Mesangial cell (primary cell): ENCODE measurements around the genes ZNF354C and CNOT6.

DNA sequence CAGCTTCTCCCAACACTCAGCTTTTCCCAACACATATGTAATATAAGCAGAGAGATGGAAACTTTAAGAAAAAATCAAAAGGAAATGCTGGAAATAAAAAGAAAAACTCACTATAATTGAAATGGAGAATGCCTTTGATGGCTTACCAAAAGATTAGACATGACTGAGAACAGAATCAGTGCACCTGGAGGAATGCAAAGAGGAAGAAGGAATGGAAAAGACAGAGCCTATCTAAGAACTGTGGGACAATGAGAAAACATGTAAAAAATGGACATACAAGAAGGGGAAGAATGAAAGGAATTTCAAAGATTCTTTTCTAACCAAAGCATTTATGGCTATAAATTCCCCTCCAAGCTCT, 47.4 kb upstream of the CLK4 start:
- RAMPAGE, long total RNA = no peak

- RAMPAGE, long total RNA = start-site peak on the plus strand at chr5:179060377-179060446, 227 reads
Measured at GRCh38 chr5:179059945-179060925, at the start of gene ZNF354C. Gene ZNF354C, plus strand, starts transcription at chr5:179060373.

DNA sequence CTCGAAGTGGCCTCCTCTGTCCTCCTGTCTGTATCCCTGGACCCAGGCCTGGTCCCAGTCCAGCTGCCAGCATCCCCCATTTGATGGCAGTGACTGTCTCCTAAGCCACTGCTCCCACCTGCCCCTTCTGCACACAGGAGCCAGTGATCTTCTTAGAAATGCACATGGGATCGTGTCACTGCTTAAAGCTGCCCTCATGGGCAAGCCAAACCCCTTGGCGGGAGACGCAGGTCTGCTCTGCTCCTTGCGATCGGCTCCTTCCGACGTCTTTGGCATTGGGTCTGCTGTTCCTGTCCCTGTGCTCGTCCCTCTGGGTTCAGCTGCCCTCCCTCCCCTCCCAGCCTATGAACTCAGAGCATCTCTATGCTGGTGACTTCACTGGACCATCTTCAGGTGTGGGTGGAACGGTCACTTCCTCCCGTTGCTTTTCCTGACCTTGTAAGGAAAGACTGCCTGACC, 116.4 kb downstream of the ZNF354C start:
- RAMPAGE, long total RNA = no peak

DNA sequence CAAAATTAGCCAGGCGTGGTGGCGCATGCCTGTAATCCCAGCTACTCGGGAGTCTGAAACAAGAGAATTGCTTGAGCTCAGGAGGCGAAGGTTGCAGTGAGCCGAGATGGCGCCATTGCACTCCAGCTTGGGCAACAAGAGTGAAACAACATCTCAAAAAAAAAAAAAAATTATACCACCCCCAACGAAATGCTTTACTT, 8.0 kb downstream of the RUFY1 start:
- RAMPAGE, long total RNA = no peak

DNA sequence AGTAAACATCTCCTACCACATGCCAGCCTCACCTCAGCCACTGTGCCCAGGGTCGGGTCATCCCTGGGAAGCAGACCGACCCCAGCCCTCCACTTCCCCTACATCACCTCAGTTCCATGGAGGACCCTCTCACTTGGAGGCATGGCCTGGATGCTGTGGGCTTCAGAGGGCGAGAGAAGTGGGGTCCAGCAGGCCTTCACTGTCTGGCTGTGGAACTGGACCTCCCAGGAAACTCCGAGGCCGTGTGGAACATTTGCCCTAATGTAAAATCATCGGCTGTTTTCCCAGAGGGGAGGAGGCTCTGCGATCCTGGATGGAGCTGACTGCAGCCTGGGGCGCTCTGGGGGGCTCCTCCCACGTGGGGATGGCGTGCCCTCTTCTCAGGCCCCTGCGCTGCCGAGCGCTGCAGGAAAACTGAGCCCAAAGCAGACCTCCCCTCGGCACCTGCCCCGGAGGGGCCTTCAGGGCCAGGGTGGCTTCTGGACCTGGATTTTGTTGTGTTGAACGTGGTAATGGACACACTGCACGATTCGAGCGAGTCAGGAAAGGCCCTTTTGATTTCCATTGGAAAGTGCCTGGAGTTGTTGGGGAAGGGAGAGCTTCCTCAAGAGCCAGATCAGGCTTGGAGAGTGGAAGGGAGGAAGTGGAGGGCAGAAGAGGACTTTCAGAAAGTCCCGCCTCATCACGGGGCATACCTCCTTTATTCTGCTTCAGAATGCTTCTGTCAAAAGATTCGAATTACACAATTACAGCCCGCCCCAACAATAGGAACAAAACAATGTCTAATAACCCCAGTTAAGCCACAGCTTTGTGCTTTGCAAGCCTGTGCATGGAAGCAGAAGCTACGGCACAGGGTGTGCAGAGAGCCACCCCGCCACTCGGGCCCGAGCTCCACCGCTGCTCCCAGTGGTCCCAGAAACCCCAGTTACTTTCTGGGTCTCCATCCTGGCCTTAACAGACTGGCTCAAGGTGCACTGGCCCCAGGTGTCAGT, 23.8 kb downstream of the HNRNPH1 start:
- RAMPAGE, long total RNA = no peak

- RAMPAGE, long total RNA = no peak
Measured at GRCh38 chr5:179677727-179678832, 2.8 kb downstream of the CBY3 start.

DNA sequence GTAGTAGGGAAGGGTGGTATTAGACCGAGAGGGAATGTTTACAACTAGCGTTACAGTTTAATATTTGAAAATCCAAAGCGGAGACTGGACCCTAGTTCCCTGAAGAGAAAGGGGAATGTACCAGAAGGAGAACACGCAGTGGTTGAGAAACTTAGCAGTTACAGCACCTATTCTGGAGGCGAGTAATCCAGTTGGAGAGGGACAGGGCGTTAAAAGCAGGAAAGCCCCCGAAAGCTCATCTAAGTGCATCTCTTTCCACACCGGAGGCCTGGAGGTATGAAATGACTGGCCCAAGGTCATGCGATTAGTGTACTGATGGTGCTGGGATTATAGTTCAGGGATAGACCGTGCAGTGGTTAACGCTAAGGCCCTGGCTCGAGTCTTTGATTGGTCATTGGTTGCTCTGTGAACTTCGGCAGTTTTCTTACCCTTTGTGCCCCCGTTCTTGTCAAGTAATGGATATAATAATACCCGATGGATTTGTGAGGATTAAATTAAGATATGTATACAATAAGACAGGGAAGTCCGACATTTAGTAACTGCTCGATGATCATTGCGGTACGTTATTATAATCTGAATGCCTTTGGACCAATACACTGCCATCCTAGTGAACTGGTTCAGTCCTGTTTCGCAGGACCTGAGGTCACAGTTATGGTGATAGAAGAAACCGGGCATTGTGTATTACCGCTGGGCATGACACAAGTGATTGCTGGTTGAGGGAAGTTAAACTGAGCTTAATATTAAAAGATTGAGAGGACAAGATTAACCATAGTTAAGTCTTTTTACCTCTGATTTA, 928 bp downstream of the CANX start:
- RAMPAGE, long total RNA = no peak

DNA sequence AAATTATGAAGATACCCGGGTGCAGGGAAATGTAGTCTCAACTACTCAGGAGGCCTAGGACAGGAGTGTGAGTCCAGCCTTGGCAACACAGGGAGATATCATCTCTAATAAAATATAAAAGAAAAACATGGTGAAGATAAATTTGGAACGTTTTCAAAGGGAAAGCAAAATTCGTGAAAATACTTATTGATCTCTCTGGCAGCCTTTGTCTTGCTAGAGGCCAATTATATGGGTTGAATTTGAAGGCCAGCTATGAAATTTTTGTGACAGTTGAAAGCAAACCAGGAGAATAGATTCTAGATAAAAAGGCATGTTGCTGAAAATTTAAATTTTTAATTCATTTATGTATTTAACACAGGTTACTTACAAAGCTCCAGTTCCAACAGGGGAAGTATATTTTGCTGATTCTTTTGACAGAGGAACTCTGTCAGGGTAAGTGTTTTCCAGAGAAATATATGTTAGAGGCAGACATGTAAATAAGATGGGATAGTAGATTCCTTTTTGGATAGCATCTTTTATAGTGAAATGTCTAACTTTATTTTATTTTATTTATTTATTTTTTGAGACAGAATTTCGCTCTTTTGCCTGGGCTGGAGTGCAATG, 7.2 kb downstream of the CANX start:
- RAMPAGE, long total RNA = no peak

GRCh38 chr5:179723249-179724041, 9.2 kb upstream of the MAML1 start:
- RAMPAGE, long total RNA = no peak

DNA sequence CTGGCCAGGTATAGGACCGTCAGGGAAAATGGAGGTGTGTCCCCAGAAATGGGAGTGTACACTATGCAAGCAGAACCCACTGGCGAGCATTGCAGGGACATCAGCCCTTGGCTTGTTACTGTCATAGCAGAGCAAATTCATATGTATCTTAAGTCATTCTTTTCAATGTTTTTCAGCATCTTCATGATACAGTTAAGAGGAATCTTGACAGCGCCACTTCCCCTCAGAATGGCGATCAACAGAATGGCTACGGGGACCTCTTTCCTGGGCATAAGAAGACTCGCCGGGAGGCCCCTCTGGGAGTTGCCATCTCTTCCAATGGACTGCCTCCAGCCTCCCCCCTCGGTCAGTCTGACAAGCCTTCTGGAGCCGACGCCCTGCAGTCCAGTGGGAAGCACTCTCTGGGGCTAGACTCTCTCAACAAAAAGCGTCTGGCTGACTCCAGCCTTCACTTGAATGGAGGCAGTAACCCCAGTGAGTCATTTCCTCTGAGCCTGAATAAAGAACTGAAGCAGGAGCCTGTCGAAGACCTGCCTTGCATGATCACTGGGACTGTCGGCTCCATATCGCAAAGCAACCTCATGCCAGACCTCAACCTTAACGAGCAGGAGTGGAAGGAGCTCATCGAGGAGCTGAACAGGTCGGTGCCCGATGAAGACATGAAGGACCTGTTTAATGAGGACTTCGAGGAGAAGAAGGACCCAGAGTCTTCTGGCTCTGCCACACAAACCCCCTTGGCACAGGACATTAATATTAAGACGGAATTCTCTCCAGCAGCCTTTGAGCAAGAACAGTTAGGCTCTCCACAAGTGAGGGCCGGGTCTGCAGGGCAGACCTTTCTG, 28.4 kb upstream of the LTC4S start:
- RAMPAGE, long total RNA = no peak

DNA sequence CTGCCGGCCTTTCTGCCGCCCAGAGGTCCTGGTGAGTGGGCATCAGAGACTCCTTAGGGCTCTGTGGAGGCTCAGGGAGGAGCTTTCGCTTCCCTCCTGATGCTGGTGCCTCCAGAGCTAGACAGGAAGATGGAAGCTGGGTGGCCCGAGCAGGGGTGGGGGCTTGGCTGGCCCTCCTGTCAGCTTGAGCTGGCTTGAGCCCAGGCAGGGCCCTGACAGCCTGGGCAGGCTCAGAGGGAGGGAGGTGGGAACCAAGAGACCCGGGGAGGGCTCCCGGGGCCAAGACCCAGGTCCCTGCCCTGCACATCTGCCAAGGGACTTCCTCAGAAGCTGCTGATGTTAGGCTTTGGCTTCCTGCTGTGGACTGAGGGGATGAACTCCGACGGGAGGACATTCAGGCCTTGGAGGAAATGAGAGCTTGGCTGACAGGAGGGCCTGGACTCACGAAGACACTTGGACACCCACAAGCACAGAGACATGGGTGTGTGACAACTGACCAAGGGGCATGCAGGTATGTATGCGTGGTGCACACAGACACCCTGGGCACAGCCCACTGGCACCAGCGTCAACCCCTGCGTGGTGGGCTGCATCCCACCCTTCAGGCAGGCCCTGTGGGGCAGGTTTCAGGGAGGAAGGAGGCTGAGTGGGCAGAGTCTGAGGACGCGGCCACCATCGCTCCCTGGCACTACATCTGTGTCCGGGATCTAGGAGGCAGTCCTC, 1.8 kb upstream of the LTC4S start:
- RAMPAGE, long total RNA = no peak

DNA sequence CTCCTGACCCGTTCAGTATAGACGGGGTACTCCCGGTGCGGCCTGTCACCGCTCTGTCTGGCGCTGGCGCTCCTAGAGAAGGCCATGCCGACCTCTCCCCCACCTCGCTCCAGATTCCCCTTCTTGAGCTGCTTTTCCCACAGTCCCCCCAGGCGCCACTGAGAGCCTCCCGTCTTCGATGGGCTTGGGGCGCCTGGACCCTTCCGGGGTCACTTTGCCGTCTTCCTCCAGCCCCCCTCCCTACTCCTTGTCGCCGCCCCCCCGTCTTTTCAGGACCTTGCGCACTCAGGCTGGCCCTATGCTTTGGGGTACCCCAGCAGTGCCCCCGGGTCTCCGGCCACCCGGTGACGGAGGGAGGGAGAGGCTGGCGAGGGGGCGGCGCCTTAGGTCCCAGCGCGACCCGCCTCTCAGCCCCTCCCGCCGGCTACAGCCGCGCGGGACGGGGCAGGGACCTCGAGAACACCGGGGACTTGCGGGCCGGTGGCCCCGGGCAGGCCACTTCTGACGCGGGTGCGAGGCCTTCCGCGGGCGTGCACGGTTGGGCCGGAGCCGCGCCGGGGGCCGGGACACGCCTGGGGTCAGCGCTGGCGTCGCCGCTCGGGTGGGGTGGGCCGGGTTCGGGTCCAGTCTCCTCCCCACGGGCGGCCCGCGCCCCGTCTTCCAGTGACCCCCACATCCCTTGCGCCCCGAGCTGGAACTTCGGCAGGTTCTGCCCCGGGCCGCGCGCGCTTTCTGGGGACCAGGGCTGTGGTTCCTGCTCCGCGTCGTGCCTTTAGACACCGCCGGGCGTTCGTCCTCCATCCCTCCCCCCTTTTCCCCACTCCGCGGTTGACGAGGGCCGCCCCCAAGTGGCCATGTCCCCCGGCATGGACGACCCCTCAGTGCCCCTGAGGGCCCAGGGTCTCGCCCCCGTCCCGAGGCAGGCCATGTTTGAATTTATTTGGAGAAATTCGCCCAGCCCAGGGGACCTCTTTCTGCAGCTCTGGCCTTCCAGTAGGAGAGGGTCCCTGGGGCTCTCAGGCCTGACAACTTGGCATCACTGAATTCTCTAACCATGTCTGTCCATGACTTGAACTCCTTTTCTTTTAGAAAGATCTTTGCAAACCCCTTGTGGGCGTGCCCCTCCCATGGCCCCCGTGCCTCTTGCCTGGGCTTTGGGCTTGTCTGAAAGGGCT, 3.8 kb upstream of the SQSTM1 start:
- RAMPAGE, long total RNA = no peak

- RAMPAGE, long total RNA = no peak
Measured at GRCh38 chr5:179828629-179829831, 8.3 kb downstream of the SQSTM1 start.

DNA sequence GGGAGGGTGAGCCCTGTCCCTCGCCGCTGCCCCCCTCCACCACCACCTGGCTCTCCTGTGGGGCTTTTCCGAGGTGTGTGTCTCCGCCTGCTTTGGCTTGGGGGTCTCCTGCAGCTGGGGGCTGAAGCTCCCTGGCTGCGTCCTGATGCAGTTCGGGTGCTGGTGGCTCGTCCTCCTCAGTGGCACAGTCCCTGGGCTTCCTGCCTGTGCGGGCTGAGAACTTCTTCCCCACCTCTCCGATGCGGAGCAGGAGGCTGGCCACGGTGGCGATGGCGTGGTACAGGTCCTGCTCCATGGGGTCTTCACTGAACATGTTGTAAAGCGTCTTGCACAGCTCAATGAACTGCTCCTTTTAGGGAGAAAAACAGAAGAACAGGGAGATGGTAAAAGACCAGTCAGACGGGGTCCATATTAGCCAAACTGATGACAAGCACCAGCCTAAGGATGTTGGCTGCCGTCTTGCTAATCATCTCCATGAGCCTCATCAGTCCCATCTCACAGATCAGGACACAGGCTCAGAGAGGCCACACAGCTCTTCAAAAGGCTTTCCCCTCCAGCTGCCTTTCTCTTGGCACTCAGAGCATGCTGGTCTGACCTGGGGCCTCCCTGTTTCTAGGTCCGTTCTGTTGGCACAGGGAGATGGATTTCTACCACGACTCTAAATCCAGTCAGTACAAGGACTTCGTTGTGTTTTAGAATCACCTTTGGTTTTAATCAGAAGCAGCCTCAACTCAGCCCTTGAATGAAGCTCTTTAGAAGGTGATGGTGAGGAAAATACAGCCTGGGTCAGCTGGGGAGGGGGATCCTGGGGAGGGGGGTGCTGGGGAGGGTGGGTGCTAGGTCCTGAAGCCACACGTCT, 5.4 kb upstream of the MRNIP start:
- RAMPAGE, long total RNA = no peak

- RAMPAGE, long total RNA = no peak
Measured at GRCh38 chr5:179895838-179896264, 11.8 kb downstream of the TBC1D9B start.

- RAMPAGE, long total RNA = no peak
Measured at GRCh38 chr5:180080589-180081372, 9.2 kb upstream of the RNF130 start.

DNA sequence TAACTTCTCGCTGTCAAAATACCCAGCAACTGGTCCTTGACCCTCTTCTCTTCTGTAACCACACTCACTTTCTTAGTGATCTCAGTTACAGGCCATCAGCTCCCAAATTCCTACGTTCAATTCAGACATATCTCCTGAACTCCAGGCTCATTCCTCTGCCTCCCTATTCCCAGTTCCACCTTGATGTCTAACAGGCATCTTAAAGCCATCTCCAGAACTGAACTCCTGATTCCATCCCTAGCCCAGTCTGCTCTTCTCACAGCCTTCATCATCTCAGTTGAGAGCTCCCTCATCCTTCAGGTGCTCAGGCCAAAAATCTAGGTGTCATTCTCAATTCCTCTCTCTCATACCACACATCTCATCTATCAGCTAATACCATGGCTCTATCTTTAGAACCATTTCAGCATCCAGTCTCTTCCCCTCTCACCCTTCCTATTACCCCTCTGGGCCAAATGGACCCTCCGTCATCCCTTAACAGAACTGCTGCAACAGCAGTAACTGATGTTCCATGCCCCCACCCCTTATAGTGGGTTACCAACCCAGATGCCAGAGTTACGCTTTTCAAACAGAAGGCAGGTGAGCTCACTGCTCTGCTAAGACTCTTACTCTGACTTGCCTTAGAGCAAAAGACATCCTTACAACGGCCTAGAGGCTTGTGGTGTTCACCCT, 28.9 kb downstream of the MAPK9 start:
- RAMPAGE, long total RNA = no peak

GRCh38 chr5:180466940-180467795, 27.0 kb upstream of the CNOT6 start:
- RAMPAGE, long total RNA = no peak

DNA sequence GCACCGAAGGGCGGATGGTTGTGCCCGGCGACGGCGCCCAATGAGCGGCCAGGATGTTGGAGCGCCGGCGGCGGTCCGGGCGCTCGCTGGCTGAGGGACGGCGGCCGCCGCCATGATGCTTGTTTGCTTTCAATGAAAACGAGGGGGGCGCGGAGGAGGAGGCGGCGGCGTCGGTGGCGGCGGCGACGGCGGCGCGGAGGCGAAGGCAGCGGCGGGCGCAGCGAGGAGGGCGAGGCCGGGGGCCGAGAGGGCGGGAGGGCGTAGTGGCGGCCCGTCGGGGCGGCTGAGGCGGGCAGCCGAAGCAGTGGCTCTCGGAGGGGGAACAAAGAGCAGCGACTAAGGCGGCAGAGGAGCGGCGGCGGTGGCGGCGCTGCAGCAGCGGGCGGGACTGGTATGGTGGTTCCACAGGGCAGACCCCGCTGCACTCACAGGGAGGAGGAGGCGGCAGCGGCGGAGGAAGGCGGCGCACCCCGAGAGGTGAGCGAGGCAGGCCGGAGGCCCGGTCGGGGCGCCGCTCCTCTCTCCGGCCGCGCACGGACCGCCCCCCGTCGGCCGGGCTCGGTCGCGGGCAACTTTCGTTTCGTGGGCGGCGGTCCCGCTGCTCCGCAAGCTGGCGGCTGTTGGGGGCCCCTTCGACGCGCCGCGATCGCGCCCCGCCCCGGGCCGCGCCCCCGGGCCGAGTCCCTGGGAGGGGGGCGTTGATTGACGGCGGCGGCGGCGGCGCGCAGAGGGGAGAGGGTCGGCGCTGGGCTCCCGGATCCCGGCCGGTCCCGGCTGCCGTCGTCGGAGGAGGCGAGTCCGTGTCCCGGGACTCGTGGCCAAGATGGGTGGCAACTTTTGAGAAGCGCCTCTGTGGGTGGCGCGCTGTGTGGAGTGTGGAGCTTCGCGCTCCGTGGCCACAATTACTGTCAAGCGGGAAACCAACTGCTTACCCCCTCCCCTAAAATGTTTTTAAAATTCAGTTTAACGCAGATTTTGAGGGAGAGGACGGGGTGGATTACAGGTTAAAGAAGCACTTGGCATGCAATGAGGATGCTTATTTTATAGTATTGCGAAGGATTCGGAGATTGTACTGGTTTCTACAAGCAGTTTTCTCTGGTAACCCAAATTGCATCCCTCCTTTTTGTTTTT, at the start of gene CNOT6:
Gene CNOT6, plus strand, starts transcription at position 93 of the 1,131 bp plus-strand sequence.
- RAMPAGE, long total RNA = no peak

GRCh38 chr5:180688605-180689390, 39.4 kb upstream of the FLT4 start:
- RAMPAGE, long total RNA = no peak